ENCODE measurements around the gene CDK2.

- RAMPAGE, long total RNA: no peak
- RRBS: no CpG with 5 or more reads among the region's 5 CpGs
Measured at GRCh38 chr12:55909160-55909760, 18.4 kb downstream of the PYM1 start.

GRCh38 chr12:55966531-55967641 is at the start of gene CDK2:
TSS of gene CDK2 (plus strand) at chr12:55966830.
- RAMPAGE, long total RNA: start-site peak on the plus strand at chr12:55966772-55966847, 598 and 93 reads in 2 replicates
- RRBS: 2% methylated on average over 19 of the region's 49 CpGs

DNA sequence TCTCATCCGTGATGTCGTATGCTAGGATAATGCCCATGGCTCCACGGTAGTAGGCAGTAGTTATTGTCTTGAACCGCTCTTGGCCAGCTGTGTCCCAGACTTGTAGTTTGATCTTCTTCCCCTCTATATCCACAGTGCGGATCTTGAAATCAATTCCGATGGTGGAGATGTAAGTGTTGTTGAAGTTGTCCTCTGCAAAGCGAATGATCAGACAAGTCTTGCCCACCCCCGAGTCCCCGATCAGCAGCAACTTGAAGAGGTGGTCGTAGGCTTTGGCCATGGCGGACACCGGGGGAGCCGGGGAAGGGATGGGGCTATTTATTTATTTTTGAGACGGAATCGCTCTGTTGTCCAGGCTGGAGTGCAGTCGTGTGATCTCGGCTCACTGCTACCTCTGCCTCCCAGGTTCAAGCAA is 6.9 kb downstream of the RAB5B start:
- RAMPAGE, long total RNA: no peak
- RRBS: no CpG with 5 or more reads among the region's 17 CpGs

GRCh38 chr12:55992553-55993242 is 4.4 kb upstream of the SUOX start:
- RAMPAGE, long total RNA: no peak
- RRBS: no CpG with 5 or more reads among the region's 5 CpGs

DNA sequence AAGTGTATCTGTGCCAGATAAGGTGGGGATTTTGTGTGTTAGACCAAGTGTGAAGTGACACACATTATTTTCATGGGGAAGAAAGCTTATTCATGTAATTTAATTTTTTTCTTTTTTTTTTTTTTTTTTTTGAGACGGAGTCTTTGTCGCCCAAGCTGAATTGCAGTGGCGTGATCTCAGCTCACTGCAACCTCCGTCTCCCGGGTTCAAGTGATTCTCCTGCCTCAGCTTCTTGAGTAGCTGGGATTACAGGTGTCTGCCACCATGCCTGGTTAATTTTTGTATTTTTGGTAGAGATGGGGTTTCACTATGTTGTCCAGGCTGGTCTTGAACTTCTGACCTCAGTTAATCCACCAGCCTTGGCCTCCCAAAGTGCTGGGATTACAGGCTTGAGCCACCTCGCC is 2.5 kb downstream of the RPS26 start:
- RAMPAGE, long total RNA: no peak
- RRBS: no CpG with 5 or more reads among the region's 6 CpGs

- RAMPAGE, long total RNA: no peak
- RRBS: no CpG with 5 or more reads among the region's 4 CpGs
Measured at GRCh38 chr12:56081146-56081501, 1.2 kb downstream of the ERBB3 start.

DNA sequence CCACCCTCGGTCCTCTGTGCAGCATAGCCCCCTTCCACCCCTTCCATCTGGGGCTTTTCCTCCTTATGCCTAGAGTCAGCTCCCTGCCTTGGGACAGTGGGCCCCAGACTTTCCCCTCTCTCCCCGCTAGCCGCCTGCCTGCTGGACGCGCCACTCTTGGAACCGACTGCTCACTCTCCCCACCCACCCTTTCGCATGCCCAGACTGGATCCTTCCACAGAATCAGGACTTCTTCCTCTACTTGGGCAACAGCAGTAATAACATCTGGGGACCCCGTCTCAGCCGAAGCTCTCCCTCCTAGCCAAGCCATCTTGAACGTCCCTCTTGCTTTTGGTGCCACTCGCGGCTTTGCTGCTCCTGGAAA is 633 bp downstream of the ESYT1 start:
- RAMPAGE, long total RNA: no peak
- RRBS: no CpG with 5 or more reads among the region's 12 CpGs

GRCh38 chr12:56159839-56161011 is 2.1 kb downstream of the MYL6 start:
- RAMPAGE, long total RNA: no peak
- RRBS: no CpG with 5 or more reads among the region's 12 CpGs

DNA sequence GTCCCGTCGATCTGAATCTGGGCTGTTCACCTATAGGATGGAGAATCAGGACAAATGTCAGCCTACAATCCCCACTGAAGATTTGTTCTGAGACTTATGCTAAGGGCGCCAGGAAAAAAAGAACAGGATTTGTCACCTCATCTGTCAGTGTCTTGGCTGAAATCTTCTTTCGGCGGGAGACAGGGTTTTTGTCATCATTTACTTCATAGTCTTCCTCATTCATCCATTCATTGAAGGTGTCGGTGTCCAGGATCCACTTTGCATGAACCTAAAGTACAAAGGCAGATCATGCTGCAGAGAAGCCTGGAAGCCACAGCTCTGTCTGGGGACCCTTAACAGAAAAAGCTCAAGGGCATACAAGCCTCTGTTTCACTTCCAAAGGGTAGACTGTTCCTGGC is 7.7 kb downstream of the SMARCC2 start:
- RAMPAGE, long total RNA: no peak
- RRBS: no CpG with 5 or more reads among the region's 6 CpGs

DNA sequence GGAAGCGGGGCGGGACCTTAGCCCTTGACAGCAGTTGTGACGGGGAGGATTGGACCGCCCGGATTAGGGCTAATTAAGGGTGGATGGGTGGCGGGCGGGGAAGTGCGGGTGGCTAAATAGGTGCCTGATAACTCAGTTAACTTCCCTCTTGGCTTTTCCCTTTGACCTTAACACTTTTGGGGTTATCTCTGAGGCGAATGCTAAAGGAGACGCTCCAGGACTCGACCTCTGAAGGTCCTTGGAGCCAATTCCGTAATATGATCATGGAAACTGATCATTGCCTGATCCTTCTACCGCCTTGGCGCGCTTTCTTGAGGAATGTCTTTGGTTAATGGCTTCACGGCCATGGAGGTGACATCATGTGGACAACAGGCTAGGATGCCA is 317 bp upstream of the CS start:
- RAMPAGE, long total RNA: no peak
- RRBS: 1% methylated on average over 5 of the region's 16 CpGs

DNA sequence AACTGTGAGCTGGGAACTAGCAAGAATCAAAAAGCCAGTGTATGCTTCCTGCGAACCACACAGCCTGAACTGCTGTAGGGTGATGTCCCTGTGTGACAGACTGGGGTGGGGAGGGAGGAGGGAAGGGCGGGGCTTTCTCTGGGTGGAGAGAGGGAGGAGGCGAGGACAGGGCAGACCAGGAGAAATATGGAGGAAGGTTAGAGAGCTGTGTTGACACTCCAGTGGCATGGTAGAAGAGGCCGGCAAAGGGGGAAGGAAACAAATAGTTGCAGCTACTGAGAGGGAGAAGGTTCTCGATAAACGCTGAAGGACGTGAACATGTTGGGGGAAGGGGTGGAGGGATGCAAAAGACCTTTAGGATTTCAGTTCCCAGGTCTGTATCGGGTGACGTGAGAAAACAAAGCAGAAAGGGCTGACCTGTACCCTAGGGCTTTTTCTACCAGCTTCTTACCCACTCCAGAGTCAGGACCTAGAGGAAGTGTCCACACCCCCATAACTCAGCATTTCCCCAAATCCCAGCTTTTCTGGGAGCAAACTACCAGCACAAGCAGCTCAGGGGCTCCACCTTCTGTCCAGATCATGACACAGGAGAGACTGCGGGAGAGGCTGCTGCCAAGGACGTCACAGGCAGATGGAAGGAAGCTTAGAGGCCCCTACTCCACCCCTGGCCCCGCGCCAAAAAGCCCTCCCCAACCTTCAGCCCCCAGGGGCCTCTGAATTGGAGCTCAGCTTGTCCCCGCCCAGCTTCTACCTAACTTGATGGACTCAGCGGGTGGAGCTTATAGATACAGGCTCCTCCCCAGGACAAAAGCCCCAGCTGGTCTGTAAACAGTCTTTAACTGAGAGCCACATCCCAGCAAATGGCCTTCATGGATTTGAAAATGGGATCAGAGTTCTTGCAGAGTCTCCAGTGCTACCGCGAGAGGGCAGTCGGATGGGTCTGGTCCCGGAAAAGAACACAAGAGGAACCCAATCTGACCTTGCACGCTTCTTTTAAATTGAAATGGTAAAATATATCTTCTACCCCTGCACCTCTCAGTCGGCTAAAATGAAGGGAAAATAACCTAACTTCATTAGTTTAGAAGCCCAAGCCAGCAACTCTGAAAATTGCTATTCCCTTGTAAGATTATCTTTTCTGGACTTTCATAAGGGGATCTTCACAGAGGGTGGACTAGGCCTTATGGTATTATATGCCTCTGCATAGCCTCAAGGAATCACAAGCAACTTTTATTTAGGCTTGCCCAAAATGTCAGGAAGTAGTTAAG is 6.6 kb upstream of the BAZ2A start:
- RAMPAGE, long total RNA: no peak
- RRBS: no CpG with 5 or more reads among the region's 21 CpGs

DNA sequence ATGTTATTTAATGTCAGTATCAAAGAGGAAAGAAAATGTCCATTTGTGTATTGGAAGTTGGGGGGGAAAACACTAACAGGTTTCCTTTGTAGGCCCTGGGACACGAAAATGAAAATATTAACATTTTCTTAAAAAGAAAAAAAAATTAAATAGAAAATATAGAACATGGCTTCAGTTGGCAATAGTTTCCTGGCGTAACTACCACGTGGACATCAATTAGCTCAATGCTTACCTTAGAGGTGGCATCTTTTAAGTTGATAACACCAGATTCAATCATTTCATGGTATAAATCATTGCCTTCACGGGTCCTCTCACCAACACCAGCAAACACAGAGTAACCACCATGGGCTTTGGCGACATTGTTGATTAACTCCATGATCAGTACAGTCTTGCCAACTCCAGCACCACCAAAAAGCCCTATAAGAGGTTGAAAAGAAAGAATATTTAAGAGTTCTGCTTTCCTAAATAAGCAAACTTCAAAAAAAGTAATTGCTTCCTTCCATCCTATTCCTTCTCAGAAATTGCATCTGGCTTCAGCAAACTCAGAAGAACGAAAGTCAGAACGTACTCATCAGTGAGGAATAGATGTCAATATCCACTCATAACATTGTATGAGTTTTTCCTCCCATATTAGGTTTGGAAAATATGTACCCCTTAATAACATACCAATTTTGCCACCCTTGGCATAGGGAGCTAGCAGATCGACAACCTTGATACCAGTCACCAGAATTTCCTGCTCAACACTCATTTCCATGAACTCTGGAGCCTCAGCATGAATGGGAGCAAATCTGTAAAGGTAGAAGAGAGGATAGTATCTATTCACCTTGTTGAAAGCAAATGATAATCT is 2.4 kb downstream of the ATP5F1B start:
- RAMPAGE, long total RNA: no peak
- RRBS: no CpG with 5 or more reads among the region's 8 CpGs

DNA sequence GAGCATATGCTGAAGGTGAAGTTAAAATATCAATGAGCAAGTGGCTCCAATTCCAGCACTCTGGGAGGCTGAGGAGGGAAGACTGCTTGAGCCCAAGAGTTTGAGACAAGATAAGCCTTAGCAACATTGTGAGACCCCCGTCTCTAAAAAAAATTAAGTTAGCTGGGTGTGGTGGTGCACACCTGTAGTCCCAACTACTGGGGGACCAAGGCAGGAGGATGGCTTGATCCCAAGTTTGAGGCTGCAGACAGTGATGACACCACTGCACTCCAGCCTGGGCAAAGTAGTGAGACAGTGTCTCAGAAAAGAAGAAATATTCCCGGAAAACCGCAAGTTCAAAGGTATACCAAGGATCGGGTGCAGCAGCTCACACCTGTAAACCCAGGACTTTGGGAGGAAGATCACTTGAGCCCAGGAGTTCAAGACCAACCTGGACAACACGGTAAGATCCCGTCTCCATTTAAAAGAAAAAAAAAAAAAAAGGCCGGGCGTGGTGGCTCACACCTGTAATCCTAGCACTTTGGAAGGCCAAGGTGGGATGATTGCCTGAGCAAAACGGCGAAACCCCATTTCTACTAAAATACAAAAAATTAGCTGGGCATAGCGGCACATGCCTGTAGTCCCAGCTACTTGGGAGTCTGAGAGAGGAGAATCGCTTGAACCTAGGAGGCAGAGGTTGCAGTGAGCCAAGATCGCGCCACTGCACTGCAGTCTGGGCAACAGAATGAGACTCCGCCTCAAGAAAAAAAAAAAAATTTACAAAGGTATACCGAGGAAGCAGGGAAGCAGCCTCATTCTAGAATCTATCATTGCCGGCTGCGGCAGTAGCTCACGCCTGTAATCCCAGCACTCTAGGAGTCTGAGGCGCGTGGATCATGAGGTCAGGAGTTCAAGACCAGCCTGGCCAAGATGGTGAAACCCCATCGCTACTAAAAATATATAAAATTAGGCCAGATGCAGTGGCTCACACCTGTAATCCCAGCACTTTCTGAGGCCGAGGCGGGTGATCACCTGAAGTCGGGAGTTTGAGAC is 5.5 kb downstream of the PTGES3 start:
- RAMPAGE, long total RNA: no peak
- RRBS: no CpG with 5 or more reads among the region's 25 CpGs

GRCh38 chr12:56688420-56689138 is 495 bp upstream of the PTGES3 start:
- RAMPAGE, long total RNA: no peak
- RRBS: 4% methylated on average over 2 of the region's 35 CpGs

- RAMPAGE, long total RNA: no peak
- RRBS: no CpG with 5 or more reads among the region's 1 CpG
Measured at GRCh38 chr12:56714577-56714925, 10.5 kb downstream of the NACA start.

GRCh38 chr12:56715492-56716471 is 9.3 kb downstream of the NACA start:
- RAMPAGE, long total RNA: no peak
- RRBS: no CpG with 5 or more reads among the region's 14 CpGs

DNA sequence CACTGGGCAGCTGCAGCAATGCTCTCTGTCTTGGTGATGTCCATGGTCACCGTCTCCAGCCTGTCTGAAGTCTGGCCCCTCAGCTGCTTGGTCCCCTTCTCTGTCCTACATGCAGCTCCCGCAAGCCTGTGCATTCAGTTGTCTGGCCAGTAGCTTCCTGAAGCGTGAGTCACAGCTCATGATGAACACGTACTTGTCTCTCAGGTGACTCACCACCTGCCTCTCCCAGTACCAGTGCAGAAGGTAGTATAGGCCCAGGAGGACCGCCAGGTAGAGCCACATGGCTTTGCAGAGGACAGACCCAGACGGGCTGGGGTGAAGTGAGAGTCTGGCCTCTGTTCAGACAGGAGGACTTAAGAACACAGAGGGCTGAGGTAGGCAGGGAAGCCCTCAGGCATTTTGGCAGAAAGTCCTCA is 8.6 kb upstream of the GPR182 start:
- RAMPAGE, long total RNA: no peak
- RRBS: no CpG with 5 or more reads among the region's 6 CpGs

DNA sequence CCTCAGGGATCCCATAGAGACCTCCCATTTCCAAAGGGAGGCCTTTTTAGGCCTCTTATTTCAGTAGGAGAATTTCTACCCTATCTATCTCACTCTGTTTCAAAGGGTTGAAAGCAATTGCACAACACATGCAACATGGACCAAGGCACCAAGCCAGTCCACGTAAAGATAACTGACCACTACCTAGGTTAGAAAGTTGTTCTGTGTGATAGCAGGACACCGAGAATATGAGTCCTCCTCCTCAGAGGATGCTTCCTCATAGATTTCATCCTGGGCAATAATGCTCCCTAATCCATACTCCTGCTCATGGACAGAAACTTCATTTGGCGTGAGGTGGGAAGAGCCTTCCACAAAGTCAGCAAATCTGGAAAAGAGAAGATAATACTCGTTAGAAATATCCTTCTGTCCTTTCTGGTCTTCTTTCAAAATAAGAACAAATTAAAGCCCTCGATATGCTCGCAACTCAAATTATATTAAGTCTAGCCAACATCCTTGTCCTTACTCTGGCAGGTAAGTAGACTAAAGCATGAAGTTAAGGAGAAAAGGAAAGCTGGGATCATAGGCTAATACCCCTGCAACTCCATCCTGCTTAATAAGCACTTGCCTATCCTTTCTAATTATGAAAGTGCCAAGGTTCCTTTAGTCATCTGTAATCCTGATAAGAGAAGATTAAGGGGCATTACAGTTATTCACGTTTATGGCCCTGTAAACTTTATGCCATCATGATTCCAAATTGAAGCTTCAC is 9.9 kb upstream of the MYO1A start:
- RAMPAGE, long total RNA: no peak
- RRBS: no CpG with 5 or more reads among the region's 7 CpGs

DNA sequence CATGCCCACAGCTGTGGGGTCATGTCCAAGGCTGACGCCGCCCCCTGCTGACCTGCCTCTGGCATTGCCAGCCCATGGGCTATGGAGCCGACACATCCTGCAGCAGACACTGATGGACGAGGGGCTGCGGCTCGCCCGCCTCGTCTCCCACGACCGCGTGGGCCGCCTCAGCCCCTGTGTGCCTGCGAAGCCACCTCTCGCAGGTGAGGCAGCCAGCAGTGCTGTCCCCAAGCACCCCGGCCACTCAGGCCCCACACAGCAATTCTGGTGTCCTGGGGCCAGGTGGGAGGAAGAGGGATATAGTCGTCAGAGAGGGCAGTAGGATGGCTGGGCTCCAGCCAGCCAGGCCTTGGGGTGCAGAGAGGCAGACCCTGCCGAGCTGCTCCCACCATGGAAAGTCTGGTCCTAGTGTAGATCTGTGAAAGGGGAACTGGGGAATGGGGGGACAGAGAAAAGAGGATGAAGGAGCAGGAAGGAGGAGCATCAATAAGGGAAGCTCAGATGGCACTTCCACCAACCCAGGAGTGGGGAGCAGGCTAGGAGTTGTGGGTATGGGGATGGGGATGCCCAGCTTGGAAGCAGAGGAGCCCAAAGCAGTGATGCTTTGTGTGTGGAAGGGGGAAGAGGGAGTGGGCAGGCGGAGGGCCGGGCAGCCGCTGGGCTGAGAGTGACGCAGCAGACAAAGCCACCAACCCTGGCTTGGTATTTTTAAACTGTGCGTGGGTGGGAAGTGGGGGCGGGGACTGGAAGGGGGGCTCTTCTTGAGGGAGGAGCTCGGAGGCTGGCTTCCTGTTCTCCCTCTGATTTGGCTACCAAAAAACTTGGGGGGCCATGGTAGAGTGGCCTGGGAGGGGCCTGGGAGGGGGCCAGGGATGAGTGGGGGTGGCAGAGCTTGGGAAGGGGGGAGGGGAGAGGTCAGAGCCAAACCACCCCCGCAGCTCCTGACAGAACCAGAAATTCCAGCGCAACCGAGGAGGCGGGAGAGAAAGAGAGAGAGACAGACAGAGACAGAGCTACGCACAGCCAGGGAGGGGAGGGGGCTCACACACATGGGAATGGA is 4.8 kb downstream of the NAB2 start:
- RAMPAGE, long total RNA: no peak
- RRBS: no CpG with 5 or more reads among the region's 29 CpGs

DNA sequence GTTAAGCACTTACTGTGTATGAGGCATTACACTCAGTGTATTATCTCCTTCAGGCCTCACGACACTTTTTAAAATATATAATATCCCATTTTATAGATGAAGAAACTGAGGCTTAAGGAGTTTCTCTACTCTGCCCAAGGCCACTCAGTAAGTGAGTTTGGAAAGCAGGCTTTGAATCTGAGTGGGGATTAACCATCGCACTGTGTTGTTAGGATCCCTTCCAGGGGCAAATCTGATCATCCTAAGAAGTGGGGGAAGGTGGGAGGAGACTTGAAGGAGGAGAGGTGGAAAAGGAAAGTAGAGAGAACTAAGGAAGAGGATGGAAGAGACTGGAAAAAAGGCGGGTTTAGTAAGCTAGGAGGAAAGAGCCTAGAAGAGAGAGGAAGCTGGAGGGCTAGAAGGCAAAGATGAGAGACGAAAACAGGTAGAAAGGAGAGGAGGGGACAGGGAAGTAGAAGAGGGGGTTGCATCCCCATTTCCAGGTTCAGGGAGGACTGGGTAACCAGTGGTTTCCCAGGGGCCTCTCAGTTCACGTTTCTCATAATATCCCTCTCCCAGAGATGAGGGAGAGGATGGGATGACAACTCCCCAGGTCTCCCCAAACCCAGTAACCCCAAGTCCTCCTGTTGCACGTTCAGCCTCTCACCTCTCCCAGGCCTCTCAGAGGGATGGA is 1.7 kb downstream of the STAT6 start:
- RAMPAGE, long total RNA: no peak
- RRBS: no CpG with 5 or more reads among the region's 6 CpGs